ENCODE results near the gene NARF.

GRCh38 chr17:82056468-82057114 is 4.9 kb downstream of the GPS1 start:
- RRBS: no CpG with 5 or more reads among the region's 30 CpGs

- RRBS: 94% methylated on average over 1 of the region's 59 CpGs
These were observed 13.5 kb upstream of the DUS1L start for GRCh38 chr17:82078872-82079776.

GRCh38 chr17:82081455-82081910 is 15.9 kb upstream of the DUS1L start:
- RRBS: no CpG with 5 or more reads among the region's 23 CpGs

DNA sequence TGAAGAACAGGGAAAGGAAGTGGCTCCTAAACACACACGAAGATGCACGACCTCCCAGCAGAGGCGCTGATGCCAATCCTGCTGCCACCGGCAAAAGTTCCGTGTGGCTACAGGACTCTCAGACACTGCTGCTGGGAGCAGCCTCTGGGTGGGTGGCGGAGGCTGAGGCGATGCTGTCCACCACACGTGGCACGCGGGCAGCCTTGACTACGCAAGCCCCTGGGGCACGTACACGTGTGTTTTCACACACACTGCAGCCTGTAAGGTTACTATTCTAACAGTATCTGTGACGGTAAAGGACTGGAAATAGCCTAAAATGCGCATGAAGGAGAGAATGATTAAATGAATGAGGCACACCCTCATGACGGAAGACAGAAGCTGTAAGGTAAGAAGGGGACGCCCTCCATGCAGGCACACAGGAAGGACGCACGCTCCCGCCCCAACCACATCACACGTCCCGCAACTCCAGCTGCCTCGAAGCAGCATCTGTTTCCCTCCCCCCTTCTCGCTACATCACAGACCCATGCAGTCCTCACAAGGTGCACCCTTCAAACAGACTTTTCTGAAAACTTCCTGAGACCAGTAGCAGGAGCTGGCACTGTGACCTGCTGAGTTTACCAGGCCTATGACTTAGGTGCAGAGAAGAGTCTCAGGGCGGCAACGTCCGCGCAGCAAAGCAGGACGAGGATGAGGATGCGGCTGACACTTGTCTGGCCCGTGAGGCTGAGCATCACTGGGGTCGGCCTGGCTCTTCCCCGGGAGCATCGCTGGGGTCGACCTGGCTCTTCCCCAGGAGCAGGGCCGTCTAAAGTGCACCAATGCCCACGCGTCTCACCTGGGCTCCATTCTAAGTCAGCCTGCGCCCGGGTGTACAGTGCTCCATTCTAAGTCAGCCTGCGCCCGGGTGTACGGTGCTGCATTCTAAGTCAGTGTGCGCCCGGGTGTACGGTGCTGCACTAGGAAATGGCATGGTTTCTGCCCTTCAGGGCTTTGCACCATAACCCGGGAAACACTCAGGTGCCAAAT is 28.8 kb upstream of the FASN start:
- RRBS: 91% methylated on average over 12 of the region's 47 CpGs

- RRBS: no CpG with 5 or more reads among the region's 9 CpGs
These were observed 55.9 kb upstream of the FASN start for GRCh38 chr17:82153942-82154305.

DNA sequence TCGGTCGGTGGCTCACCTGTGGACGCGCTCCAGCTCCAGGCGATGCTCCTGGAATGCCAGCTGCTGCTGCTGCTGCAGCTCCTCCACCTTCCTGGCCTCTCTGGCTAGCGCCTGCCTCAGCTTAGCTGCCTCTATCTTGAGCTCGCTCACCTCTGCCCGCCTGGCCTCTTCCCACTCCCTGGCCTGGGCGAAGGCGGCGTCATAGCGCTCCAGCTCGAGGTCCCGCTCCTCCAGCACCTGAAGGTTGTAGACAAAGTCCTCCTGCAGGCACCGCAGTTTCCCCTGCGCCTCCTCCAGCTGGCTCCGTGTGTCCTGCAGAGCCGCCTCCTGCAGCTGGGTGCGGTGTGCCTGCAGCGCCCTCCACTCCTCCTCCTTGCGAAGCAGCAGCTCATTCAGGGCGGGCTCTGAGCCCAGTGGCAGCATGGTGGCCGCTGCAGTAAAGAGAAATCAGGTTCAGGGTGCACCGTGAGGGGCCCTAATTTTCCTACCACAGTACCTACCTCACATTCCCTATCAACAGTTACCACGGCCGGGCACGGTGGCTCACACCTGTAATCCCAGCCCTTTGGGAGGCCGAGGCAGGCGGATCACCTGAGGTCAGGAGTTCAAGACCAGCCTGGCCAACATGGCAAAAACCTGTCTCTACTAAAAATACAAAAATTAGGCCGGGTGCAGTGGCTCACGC is 11.0 kb downstream of the CCDC57 start:
- RRBS: no CpG with 5 or more reads among the region's 31 CpGs

DNA sequence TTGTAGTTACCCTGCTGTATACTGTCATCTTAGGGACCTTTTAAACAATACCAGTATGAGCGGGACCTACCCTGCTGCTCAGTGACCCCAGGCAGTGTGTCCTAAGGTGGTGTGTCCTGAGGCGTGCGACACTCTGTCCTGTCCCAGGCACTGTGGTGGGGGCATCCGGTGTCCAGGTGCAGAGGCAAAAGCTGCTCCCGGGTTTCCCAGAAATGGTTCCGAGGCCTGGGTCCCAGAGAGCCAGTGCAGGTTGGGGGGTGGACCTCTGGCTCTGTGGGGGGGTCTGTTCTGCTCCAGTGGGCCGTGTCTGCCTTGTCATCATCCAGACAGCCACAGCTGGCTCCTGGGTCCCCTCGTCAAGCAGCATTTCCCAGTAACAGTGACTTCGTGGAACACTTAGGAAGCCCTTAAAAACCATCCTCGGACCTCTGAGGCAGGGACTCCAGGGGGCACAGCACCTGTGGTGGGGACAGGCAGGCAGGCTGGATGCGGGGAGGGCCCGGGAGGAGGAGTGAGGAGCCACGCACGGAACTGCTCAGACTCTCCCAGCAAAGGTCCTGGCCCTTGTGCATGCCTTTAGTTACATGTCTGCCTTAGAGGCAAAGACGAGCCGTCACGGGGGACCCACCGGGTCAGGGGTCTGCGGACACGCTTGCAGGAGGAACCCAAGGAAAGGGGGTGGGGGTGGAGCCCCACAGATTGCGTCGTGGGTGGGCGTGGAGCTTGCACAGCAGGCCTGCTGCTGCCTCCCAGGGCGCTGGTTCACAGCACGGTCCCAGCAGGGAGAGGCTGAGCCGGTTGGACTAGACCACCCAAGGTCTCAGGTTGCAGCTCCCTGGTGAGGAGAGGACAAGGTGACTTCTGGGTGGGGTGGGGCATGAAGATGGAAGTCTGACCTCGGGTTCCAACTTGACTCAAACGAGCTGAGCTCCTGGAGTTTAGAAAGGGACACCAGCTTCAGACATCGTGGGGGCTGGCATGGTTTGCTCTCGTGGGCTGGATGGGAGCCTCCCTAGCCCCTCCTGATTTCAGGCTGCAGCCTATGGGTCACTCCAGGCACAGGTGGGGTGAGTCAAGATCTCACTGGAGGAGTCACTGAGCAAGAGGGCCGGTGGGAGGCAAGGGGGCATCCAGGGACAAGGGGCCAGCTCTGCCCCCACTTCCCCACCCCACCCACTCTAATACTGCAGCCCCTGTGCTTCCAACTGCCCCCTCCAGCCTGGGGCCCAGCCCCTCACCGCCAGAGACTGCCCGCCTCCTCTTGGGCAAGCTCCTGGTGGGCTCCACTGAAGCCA is 5.8 kb downstream of the SLC16A3 start:
- RRBS: no CpG with 5 or more reads among the region's 33 CpGs

GRCh38 chr17:82270087-82271193 is 3.1 kb downstream of the CSNK1D start:
- RRBS: no CpG with 5 or more reads among the region's 26 CpGs

DNA sequence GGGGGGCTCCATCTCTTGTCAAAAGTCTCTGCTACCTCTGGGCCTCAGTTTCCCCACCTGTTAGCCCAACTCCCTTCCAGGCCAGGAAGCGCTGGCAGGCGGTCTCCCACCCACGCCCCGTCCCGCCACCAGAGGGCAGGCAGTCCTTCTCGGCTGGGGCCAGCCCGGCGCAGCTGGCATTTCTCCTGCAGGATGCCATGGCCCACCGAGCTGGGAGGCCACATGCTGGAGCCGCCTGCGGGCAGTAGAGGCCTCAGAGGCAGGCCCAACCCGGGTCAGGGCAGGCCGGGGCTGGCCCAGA is 16.6 kb downstream of the CD7 start:
- RRBS: 45% methylated on average over 4 of the region's 13 CpGs

GRCh38 chr17:82301140-82301569 is 16.3 kb downstream of the CD7 start:
- RRBS: 68% methylated on average over 3 of the region's 12 CpGs

- RRBS: 31% methylated on average over 28 of the region's 74 CpGs
These were observed 3.8 kb upstream of the CD7 start for GRCh38 chr17:82320774-82322003.

- RRBS: 49% methylated on average over 6 of the region's 24 CpGs
These were observed 1.4 kb upstream of the SECTM1 start for GRCh38 chr17:82334647-82335785.

DNA sequence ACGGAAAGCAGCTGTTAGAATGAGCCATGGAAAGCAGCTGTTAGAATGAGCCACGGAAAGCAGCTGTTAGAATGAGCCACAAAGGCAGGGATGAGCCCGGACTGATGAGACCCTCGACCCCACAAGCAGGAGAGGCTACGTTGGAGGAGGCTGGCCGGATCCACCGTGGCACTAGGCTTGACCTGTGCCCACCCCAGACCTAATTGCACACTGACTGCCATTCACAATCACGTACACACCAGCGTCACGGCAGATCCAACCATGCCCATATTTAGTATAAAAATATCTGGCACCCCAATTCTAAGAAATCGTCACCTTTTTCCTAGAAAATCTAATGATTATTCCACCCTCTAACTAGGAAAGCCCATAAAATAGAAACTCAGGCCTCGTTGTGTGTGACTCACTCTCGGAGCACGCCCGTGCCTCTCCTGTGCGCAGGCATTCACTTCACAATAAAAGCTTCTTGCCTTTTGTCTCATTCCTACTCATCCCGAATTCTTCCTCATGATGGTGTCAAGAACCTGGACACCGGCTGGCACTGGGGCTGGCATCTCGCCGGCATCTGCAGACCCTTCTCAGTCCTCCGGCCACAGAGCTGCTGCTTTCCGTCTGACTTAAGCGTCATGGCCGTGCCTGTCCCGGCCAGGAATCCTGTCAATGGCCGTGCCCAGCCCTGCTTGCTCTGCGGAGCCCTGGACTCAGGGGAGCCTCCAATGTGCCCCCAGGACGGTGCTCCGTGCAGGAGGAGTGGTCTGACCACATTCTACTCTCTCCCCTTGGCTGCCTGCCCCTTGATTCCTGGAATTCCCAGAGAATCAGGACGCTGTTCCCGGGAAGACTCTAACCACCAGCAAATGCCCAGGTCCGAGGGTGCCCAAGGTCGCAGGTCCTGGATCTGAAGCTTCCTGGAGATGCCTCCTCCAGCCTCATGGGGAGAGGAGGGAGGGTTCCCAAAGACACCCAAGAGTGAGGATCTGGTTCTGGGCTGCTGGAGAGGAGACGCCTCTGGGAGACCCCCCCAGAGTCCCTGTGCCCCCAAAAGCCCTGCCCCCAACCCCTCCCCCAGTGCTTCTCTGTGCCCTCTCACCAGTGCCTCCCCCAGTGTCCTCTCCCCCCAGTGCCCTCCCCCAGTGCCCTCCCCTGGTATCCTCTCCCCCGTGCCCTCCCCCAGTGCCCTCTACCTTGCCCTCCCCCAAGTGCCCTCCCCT is 5.7 kb upstream of the SECTM1 start:
- RRBS: 93% methylated on average over 8 of the region's 35 CpGs

DNA sequence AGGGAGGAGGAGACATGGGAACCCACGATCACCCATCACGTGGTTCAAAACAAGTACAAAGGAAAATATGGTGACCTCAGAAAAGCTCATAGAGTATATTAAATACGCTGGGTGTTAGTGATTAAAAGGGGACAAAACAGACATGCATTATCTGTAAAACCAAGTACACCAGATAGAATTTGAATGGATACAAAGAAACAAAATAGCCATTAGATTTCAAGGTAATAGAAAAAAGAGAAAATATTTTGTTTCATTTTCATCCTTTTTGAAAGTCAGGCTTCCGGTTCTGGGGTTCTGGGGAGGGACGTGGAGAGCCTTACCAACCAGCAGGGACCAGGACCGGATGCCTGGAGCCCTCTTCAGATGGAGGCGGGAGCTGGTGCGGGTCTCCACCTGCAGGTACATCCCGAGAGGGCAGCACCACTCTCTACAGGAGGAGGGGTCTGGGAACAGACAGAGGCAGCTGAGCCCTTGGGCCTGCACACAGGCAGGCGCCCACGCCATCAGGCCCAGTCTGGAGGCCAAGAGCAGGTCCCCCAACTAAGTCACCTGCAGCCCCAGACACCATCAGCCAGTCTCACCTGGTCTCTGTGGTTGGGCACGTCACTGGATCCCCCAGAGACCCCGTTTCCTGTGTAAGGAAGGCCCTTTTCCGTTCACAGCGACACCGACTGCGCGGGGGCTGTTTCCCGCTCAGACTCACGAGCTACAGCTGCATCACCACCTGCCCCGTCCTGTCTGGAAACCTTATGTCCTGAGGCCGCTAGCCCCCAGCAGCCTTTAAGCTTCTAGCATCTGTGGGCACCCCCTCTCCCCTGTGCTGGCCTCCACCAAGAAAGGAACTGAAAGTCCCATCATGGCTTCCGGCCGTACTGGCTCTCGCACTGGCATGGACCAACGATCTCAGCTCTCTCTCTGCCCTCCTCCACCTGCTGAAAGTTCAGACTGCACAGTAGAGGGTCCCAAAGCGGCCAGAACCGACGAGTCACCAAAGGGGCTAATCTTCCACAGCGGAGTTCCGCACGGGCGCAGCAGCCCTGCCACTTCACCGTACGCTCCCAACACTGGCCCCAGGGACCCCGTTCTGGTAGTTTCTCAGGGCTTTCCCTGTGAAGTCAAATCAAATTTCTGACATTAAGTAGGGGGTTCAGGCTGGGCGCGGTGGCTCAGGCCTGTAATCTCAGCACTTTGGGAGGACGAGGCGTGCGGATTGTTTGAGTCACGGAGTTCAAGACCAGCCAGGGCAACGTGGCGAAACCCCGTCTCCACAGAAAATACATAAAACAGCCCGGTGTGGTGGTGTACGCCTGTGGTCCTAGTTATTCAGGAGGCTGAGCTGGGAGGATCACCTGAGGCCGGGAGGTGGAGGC is 1.2 kb downstream of the CYBC1 start:
- RRBS: 100% methylated on average over 3 of the region's 48 CpGs

DNA sequence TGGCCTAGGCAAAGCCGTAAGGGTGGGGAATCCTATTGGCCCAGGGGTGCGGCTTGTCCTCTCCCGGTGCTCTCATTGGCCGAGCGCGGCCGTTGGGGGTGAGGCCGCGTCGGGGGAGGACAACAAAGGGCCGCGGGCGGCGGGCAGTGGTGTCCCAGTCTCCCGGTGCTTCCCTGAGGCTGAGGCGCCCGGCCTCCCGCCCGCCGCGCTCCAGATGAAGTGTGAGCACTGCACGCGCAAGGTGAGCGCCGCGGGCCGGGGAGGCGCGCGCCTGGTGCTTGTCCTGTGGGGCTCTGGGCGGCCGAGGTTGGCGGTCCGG is at the start of gene NARF:
NARF (plus strand) TSS at position 152 of the 319 bp plus-strand sequence.
- RRBS: under 1% methylated on average over 28 of the region's 34 CpGs

GRCh38 chr17:82534153-82534923 is 14.8 kb downstream of the FOXK2 start:
- RRBS: no CpG with 5 or more reads among the region's 13 CpGs

DNA sequence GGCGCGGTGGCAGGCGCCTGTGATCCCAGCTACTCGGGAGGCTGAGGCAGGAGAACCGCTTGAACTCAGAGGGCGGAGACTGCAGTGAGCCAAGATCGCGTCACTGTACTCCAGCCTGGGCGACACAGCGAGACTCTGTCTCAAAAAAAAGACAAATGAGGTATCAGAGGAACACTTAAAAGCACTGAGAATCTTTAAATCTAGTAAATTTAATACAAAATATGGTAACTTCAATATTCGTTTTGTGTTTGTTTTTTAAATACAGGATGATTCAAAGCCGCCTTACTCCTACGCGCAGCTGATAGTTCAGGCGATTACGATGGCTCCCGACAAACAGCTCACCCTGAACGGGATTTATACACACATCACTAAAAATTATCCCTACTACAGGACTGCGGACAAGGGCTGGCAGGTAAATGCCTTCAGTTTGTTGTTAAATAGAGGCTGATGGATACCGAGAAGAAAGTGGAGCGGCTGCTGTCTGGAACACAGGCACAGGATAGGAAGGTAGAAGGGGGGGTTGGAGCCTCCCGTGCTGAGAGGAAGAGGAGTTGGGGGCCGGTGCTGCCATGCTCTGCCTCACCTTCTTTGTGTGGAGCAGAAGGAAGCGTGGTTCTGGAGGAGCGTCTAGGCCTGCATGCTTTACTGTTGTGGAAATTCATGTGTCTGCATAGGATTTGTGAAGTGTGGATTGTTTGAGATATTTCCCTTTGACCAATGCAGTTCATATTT is 52.1 kb downstream of the FOXK2 start:
- RRBS: no CpG with 5 or more reads among the region's 25 CpGs

GRCh38 chr17:82582357-82583386 is 63.1 kb downstream of the FOXK2 start:
- RRBS: no CpG with 5 or more reads among the region's 32 CpGs

GRCh38 chr17:82586914-82587552 is 61.2 kb downstream of the WDR45B start:
- RRBS: no CpG with 5 or more reads among the region's 23 CpGs

DNA sequence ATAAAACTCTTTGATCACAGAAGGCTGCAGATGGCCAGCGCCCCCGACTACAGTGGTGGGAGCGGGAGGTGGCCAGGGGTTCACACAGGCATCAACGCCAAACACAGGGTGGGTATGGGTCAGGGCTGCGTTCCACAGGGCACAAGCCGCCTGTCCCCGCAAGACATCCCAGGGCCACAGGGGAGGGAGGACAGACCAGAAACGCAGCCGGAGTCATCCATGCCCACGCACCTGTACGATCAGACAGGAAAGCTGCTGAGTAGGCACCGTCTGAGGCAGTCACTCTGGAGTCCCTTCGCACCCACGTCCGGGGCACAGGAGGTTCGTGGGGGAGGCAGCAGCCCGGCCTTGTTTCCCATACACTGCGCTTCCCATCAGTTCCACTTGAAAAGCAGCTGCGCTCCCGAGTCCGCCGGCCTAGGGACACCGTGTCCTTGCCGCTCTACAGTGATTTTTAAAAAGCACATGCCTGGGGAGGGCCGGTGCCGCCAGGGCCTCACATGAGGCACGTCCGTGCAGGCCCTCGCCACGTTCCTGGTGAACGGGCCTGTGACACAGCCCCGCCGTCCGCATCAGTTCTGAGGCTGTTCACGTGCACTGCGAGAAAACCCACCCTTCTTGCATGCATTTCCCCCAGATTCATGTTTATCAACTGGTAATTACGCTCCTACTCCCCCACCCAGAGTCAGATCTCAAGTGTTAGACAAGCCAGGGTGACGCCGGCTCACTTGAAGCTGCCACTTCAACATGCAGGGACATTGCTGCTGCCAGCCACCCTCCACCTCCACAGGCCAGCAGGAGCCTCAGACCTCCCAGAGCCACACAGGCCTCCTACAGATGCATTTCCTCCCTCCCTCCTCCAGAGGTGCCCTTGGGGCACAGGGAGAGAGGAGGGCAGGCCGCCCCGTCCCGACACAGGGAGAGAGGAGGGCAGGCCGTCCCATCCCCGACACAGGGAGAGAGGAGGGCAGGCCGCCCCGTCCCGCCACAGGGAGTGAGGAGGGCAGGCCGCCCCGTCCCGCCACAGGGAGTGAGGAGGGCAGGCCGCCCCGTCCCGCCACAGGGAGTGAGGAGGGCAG is 34.7 kb downstream of the WDR45B start:
- RRBS: 99% methylated on average over 6 of the region's 53 CpGs